ENCODE measurements around a stretch of chr14.

- PRO-cap = unidirectional peak, minus-strand start at chr14:21924612
Observed at GRCh38 chr14:21924458-21924879, 250.9 kb upstream of the OR4E1 start.

- PRO-cap = no peak
Observed at GRCh38 chr14:22002775-22003316, 329.2 kb upstream of the OR4E1 start.

DNA sequence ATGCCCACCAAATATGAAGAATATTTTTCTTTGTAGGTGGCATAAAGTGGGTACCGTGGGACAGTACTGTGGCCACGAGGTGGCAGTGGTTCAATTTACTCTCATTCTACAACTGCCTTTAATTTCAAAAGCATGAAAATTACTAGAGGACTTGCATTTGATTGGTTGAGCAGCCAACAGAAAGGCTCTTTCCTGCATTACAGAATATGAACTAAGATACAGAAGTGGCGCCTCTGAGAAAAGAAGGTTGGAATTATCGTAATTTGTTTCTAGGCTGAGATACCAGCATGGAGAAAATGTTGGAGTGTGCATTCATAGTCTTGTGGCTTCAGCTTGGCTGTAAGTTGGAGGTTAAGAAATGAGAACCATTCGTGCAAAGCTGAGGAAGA, 366.8 kb upstream of the OR4E1 start:
- PRO-cap = no peak

DNA sequence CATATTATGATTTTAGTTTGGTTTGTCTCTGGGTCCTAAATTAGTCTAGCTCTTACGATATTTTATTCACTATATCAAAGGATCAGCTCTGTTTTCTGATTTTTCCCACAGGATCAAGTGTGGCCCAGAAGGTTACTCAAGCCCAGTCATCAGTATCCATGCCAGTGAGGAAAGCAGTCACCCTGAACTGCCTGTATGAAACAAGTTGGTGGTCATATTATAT, 422.5 kb upstream of the OR4E1 start:
- PRO-cap = no peak

- PRO-cap = no peak
Observed at GRCh38 chr14:22491834-22492509, 97.1 kb downstream of the DAD1 start.

- PRO-cap = no peak
Observed at GRCh38 chr14:22499498-22500006, 89.5 kb downstream of the DAD1 start.

GRCh38 chr14:22505514-22506567, 83.2 kb downstream of the DAD1 start:
- PRO-cap = bidirectional peak, plus-strand start at chr14:22505981, minus-strand start at chr14:22505927

DNA sequence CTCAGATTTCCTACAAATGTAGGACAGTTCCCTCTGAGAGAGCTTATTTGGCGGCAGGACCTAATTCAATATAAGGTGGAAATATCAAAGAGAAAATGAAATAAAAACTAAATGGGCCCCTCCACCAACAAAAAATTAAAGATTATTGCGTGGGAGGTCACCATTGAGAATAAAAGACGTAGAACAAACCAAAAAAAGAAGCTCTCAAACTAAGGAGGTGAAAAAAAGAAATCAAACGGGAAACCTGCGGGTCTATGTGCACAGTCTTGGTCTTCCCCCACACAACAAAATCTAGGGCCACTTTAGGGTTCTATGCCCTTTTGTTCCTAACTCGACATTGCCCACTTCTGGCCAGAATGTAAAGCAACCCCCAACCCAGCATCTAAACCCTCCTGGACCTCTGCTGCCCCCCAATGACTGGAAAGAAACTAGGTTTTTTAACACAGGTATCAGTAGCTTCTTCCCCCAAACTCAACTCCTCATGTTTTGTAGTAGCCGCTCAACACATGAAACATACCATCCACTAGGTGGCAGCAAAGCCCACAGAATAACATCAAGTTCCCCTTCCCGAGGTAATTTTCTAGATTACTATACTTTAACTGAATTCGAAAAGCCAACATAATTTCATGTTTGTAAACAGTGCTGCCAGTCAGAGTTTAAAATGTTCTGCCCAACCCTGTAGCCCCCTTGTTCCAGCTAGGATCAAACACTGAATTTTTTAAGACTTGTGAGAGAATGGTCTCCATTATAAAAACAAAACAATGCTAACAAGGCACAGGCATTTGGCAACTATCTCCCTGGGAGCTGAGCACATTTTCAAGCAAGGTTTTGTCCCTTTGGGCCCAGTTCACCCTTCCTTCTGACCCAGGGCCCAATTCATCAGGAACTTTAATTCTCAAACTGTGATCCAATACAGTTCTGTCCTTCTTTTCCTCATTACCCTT, 18.7 kb downstream of the DAD1 start:
- PRO-cap = unidirectional peak, minus-strand start at position 171 of the sequence; unidirectional peak, minus-strand start at position 286 of the sequence

GRCh38 chr14:22796068-22796506, 19.1 kb downstream of the SLC7A7 start:
- PRO-cap = no peak

- PRO-cap = bidirectional peak, plus-strand start at chr14:22823046, minus-strand start at chr14:22822710
Observed at GRCh38 chr14:22821936-22823137, 7.1 kb upstream of the SLC7A7 start.

- PRO-cap = no peak
Observed at GRCh38 chr14:22841361-22841697, 4.9 kb downstream of the MMP14 start.

GRCh38 chr14:22928068-22928803, 940 bp downstream of the PRMT5 start:
- PRO-cap = unidirectional peak, plus-strand start at chr14:22928629

DNA sequence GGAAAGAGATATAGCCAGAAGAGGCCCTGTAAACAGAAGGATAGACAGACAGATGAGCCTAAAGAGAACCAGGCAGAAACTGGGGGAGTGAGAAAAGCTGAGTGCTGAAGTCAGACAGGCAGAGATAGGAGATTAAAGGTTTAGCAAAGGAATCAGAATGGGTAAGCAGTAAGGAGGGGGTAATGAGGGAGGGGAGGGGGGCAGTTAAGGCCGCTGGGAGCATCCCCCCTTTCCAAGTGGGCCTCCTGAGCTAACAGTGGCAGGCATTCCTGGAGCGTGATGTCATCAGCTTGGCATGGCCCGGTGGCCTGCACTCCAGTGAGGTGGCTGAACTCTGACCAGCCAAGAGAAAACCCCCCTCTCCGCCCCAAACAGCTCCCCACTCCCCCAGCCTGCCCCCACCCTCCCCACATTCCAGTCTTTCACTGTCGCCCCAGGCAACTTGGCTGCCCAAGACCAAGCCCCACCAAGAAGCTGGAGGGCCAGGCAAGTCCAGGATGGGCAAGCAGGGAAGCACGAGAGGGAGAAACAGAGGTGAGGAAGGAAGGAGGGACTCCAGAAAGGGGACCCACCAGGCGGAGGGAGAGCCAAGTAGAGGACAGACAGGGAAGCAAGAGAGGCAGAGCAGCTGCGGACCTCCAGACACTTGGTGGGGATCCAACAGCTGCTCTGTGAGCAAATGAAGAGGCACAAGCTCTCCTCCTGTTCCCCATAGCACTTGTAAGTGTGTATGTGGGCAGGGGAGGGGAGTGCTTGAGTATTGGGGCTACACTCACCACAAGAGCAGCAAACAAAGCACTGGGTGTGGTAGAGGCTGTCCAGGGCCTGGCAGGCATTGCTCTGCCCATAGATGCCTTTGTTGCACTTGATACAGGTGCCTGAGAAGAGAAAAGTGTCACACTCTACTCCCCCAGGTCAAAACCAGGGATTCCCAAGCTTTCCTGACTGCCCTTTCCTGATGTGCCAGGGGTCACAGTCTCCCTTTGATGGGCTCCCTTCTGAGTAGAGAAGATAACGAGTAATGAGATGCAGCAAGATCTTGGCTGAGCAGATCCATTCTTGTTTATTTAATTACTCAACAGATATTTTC, 4.4 kb downstream of the AJUBA start:
- PRO-cap = no peak

DNA sequence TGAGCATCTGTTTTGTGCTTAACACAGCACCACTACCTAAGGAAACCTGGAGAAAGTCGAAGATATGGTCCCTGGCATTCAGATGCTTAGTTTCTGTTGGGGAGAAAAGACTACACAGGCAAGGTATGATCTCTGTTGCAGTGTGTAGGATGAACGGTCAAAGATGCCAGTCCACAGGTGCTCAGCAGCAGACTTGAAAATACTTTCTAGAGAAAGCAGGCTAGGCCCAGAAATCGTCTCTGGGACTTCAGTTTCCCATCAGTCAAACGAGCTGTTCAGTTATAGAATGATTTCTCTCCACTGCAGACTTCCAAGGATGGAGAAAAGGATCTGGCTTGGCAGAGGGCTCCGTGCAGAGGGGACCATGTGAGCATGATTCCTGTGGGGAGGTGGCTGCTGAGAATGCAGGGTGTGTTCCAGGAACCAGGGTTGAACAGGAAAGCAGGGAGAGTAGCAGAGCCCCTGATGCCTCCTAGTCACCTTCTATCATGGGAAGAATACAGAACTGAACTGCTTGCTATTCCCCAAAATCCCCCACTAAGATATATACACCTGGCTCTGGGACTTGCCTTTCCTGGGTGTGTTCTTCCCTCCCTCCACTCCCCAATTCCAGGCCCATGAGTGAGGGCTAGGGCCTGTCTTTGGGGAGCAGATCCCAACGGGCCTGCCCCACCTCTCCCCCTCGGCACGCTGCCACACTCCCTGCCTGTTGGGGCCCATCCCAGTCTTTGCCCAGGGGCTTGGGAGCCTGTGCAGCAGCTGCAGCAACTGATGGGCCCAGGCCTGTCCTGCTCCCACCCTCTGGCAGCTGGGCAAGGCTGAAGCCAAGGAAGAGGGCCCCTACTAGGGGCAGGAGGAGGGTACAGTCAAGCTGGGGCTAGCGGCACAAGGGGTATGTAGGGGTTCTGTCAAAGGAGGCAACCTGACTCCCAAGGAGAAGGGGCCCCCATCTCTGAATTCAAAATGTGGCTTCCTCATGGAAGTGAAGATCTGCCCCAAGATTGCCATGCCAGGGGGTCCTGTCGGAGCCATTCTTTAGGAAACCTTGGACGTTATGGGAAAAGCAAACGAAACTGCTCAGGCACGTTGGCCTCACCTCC, 3.3 kb downstream of the AJUBA start:
- PRO-cap = no peak

- PRO-cap = no peak
Observed at GRCh38 chr14:23046777-23047474, 4.9 kb downstream of the PSMB11 start.

DNA sequence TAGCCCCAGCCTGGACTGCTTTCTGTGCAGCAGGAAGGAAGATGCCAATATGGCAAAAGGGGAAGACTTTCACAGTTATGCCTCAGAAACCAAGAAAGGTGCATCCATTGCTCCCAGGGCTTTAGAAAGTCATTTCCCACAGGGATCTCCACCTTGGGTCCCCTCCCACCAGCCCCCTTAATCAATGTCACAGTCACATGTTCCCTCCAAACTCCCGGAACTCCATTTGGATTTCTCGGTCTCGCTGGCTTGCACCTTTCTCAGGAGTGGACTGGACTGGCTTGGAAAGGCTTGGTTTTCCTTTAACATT, 30.0 kb downstream of the SLC7A8 start:
- PRO-cap = no peak

DNA sequence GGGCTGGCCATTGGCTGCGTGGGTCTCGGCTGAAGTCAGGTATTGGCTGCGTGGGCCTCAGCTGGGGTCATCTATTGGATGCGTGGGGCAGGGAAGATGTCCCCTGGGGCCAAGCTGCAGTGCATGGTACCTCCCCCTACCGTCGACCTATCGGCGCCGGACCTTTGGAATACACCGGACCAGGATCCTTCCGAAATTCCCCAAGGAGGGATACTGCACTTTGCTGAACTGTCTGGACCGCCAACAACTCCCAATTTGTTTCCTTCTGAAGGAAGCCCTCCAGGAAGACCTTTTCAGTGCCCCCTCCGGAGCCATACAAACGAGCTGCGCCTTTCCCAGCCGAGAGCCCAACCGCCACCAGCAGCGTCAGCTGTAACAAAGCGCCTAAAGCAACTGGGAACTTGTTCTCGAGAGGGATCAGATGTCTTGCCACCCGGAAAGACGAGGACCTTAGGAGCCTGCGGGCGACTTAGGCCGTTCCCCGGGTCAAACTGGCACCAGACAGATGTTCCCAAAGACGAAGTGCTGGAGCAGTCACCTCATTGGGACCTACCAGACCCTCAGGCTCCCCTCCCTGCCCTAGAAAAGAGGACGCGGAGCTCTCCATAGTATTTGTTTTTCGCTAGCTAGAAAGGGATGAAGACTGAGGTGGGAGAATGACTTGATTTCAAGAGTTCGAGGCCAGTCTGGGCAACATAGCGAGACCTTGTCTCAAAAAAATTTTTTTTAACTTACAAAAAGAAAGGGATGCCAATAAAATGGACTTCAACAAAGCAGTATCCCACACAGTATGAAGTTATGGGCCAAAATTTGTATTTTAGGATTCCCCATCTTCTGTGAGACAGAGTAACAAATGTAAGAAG, 519 bp upstream of the HOMEZ start:
- PRO-cap = bidirectional peak, plus-strand start at position 216 of the sequence, minus-strand start outside the sequence; unidirectional peak, plus-strand start at position 296 of the sequence; bidirectional peak, plus-strand start at position 413 of the sequence, minus-strand start at position 382 of the sequence

- PRO-cap = no peak
Observed at GRCh38 chr14:23326133-23327024, 5.1 kb downstream of the PABPN1 start.

DNA sequence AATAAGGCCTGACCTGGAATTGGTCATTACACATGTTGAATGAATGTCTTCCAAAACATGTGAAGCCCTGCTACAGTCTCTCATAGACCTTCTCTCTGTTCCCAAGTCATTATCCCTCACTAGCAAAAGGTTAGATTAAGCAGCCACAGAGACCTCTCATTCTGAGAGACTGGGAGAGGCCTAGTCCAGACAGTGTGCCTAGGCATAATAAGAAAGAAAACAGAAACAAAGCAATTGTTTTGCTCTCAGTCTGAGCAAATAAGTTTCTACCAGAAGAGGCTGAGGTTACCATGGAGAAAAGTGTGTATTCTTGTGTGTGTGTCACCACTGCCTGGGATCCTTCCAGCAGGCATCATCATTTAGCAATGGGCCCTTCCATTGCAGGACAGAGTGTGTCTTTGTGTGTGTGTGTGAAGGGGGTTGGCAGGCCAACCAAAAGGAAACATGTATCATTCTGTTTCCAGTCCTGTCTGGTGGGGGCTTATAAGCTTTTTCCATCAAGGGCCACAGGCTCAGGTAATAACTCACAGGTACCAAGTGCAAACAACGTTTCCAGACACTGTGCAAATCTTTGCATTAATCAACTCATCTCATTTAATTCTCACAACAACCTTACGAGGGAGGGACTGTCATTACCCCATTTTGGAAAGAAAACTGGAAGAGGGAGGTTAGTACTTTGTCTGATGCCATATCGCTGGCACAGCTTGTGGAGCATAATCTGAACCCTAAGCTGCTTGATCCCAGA, 3.6 kb downstream of the EFS start:
- PRO-cap = no peak

DNA sequence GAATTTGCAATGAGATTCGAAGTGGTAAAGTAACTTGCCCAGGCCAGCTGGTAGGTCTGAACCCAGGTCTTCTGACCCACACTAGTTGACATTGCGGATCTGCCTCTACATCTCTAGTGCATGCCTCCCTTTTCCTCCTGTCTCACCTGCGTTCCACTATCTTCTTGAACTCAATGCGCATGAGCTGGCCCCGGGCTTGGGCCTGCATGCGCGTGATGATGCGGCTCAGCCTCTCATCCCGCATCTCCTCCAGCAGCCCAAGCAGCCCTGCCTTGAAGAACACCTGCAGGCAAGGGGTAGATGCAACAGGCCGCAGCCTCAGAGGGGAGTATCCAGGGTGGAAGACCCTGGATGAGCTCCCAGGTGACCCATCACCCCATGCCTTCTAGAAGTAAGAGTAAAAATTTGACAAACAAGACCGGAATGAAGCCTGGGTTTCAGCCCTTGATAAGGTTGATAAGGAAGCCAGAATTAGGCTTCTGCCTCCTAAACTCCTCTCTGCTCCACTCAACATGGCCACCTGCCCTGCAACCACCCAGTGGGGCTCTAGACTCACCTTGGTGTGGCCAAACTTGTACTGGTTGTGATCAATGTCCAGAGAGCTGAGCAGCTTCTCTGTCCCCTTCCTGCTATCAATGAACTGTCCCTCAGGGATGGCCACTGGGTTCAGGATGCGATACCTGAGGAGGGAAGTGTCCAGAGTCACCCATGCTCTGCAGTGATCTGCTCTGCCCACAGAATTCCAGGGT, 11.8 kb downstream of the MYH6 start:
- PRO-cap = no peak

Measured in mucosa of descending colon (tissue), 1 donor.